ENCODE data around the genes CNPPD1, RESP18 and CHPF.

DNA sequence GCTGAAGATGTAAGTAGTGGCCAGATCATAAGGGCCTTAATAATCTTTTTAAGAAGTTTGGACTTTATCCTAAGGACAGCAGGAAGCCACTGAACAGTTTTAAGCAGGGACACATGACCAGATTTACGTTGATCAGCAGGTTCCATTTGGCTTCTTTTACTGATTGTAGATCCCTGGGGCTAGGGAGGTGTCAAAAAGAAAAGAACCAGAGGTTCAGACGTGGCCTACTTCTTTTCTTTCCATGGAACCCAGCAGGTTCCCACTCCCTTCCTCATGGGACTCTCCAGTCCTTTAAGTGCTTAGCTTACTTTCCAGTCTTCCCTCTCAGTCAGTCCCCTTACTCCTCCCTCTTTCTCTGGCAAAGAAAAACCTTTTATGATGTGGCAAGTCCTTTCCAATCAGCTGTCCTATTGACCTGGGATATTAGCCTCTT, 33.6 kb downstream of the NHEJ1 start:
- PRO-cap: no peak

DNA sequence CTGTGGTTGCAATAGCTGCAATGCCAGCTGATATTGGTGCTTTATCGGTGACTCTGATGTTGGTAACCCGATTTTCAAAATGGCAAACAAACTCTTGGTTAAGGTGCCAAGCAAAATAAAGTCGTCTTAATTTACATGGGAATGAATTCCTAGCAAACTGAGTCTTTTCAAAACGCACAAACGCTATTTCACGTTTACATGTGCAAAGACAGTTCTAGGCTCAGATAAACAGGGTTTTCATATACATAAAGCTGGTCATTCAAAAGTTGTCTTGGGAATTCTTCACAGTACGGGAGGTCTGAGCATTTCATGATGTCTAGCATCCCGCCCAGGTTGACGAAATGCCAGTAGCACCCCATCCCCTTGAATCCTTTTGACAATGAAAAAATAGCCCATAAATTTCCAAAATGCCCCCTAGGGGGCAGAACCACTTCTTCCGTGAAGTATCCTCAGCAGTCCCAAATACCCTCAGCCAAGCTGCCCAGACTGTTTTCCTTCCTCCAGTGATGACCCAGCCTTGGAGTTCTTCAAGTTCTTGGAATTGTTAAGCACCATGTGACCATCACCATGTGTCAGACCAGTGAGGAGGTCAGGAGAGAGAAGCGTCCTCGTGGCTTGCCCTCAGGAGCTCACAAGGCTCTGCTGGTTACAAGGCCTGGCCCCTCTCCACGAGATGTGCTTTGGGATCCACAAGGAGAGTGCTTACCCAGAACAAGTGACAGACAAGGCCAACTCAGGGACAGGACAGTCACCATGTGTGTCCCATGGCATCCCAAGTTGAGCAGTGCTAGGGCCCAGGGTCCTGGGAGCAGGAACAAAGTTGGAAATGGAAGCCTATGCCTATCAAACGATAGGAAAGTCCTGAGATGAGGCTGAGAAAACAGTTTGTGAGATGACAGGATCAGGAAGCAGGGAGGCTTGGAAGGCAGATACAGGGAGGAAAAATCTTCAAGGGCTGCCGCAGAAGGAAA, 1.4 kb upstream of the SLC23A3 start:
- PRO-cap: bidirectional peak, plus-strand start at position 575 of the sequence, minus-strand start at position 508 of the sequence

GRCh38 chr2:219176543-219177547, at the start of gene CNPPD1:
TSS of gene CNPPD1 (minus strand) at chr2:219176925.
- PRO-cap: bidirectional peak, plus-strand start at chr2:219177068, minus-strand start at chr2:219176925

- PRO-cap: no peak
These were observed 3.8 kb upstream of the ABCB6 start for GRCh38 chr2:219222472-219223068.

DNA sequence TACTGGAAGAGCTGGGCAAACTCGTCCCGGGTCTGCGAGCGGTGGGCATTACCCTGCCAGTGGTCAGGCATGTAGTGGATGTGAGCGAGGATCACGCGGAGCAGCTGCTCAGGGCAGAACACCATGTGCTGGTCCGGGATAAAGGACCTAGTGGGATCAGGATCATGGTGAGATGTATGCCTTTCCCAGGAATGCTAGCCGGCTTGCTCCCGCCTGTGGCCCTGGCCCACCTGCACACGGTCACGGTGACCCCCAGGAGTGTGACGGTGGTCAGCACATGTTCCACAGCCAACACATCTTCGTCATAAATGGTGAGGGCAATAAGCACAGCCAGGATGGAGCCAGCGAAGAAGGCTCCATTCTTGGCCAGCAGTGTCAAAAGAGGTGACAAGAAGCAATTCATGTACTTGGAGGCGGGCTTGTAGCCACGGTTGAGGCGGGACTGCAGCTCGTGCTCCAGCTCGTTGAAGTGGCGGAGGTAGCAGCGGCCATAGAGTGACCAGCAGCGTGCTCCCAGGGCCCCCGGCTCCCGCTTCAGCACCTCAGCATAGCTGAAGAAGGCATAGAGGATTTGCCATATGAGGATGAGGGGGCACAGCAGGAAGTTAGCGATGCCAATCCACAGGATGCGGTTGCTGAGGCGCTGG, 5.2 kb upstream of the ABCB6 start:
- PRO-cap: no peak

DNA sequence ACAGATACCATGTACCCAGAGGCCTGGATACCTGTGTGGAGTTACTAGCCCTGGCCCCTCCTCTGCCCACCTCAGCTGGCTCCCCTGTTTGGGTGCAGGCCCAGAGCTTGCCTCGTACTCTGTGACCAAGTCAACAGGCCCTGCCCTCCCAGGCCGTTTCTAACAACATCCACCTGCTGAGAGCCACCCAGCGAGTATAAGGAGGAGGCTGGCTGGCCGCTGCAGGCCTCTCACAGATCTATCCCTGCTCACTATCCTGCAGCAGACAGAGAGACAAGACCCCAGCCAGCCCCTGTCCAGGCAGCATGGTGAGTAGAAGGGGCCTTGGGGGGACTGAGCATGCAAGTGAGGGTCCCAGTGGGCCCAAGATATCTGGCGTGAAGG, 12.5 kb upstream of the TUBA4A start:
- PRO-cap: no peak

DNA sequence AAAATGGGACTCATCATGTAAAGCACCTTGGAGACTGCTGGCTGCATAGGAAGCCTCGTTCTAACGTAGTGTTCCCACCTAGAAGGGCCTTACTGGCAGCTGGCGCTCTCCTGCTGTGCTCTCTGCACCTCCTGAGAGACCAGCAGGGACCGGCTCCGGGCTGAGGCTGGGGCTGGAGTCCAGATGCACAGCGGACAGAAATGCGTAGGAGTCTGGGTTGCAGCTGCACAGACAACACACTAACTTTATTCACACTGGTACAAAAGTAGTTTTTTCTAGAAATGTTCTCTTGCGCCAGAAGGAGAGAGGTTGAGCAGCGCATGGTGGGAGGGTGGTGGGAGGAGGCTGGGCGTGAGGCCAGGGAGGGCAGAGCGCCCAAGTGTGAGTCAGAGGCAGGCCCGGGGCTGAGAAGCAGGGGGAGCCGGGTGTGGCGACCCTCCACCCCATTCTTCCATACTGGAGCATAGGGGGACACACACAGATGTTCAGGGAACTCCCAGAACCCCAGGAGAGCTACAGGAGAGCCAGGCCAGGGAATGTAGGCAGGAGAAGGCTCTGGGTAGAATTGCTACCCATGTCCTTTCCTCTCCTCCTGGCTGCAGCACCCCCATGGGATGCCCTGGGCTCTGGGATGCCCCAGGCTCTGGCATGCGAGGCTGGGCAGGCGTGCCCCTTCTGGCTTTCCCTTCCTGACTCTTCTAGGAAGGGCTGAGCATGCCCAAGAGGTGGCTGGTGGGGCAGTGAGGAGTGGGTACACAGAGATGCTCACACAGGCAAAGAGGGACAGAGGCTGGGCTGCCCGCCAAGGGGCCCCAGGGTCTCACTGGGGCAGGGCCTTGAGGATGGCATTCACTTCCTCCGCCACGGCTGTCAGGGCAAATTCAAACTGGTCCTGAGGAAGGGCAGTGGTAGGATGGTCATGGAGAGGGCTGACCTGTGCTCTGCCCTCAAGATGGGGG, 10.5 kb downstream of the DNAJB2 start:
- PRO-cap: bidirectional peak, plus-strand start at position 454 of the sequence, minus-strand start at position 124 of the sequence

- PRO-cap: no peak
These were observed 454 bp downstream of the PTPRN start for GRCh38 chr2:219308666-219309227.

GRCh38 chr2:219332885-219333591, at the start of gene RESP18:
TSS of gene RESP18 (minus strand) at chr2:219333177.
- PRO-cap: no peak

DNA sequence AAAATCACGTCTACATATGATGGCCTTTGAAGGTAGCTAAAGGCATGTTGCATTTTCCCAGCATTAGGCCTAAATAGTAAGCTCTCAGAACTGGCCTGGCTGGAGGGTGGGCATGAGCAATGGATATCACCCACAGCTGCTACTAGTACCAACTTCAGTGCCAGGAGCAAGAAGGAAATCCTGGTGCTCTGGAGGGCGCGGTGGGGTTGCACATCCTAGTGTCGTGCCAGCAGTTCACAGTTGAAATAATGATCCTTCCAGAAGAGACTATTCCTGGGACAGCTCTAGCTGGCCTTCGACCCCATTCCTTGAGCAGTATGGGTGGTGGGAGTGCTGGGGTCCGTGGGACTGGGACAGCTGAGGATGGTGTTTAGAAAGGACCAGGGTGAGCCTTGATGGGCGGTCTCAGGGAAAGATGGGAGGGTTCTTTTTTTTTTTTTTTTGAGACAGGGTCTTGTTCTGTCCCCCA, 4.9 kb downstream of the DES start:
- PRO-cap: no peak

DNA sequence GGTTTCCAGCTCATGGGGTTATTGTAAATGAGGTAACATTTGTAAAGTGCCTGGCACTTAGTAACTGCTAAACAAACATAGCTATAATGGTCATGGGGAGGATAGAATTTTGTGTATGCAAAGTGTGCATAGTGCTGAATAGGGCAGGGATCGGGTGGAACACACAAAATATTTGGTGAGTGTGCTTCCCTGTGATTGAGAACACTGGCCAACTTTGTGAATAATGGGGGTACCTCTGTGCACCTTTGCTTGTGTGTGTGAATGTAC, 6.3 kb downstream of the SPEG start:
- PRO-cap: no peak

DNA sequence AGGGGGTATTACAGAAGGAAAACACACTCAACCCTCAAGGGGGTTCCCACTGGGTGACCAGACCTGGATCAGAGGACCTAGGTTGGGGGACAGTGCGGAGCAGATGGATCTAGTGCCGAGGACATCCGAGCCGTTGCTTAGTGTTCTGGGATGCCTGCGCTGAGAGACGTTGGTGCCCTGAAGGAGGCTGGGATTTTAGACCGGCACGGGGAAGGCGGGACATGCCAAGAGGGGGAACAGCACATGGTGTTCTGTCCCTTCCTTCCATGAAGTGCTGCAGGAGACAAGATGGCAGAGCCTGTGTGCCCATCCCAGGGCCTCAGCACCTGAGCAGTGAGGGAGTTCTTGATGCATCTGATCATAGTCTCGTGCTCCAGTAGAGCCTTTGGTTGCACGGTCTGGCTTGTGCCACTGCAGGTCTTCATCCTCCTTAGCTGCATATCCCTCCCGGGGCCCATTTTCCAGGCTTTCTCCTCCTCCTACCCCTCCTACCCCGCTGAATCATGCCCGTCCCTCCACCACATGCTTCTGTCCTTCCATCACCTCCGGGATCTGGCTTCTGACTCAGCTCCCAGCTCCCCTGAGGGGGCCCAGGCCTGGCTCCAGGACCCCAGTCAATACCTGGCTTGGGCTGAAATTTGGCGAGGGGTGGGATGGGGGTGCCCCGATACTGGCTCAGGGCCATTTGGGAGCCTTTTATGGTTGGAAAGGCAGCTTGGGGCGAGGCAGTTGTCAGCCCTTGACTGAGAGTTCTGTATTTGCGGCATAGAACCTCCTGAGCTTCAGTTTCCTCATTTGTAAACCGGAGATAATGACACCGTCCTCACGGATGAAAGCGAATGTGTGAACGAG, 18.1 kb downstream of the SPEG start:
- PRO-cap: no peak

GRCh38 chr2:219542692-219543633, 646 bp downstream of the CHPF start:
- PRO-cap: bidirectional peak, plus-strand start at chr2:219543690, minus-strand start at chr2:219543530

- PRO-cap: bidirectional peak, plus-strand start at chr2:219543690, minus-strand start at chr2:219543530; bidirectional peak, plus-strand start at chr2:219544087, minus-strand start at chr2:219543776
These were observed at the start of gene CHPF for GRCh38 chr2:219543634-219543978. TSS of gene CHPF (minus strand) at chr2:219543809.

DNA sequence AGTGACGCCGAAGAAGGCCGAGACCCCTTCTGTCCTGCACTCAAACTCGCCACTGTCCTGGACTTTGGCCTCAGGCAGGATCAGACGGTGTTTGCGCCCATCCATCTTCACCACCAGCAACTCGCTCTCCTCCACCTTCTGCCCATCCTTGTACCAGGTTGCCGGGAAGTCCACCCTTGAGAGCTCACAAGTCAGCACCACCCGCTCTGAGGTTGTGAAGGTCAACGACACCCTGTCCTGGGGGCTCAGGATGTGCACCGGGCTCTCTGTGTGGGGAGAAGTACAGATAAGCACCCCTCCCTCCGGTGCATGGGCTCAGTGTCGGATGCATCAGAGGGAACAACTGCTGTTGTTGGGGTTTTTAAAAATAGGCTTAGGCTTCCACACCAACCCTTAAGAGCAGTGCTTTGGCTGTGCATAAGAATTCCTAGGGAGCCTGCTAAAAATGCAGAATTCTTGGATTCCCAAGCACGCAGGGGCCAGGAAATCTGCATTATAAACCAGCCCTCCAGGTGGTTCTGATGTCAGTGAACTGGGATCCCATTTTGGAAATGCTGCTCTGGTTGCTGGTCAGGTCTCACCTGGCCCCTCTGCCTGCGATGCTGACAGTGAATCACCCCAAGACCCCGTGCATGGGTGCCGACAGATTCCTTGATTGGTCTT, 6.0 kb downstream of the OBSL1 start:
- PRO-cap: no peak

GRCh38 chr2:219569990-219570181, 1.5 kb downstream of the OBSL1 start:
- PRO-cap: no peak

GRCh38 chr2:219596947-219597437, 665 bp upstream of the STK11IP start:
- PRO-cap: no peak

GRCh38 chr2:219643717-219644508, 16.5 kb downstream of the SLC4A3 start:
- PRO-cap: no peak

- PRO-cap: no peak
These were observed 224.8 kb downstream of the SLC4A3 start for GRCh38 chr2:219852122-219852674.

DNA sequence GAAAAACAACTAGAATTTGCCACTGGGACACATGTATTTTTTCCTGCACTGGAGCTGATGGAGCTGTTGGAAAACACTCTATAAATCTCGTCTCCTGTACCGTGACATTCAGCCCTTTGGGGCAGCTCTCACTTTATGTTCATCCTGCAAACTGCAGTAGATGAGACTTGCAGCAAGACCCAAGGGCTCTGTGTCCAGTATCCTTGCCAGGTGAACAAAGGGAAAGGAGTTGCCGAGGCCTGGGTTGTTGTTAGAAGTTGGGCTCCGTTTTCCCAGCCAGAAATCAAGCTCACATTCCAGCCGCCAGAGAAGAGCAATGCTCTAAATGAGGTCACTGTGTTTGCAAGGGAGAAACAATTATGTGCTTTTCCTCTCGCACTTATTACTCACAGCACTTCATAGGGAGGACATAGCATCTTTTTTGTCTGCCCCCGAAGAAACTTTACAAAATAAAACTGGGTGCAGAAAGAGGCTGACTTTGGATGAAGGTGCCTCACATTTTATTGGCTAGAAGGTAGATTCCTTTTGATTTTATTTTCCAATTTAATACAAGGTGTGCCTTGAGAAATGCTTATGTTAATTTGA, 285.2 kb downstream of the SLC4A3 start:
- PRO-cap: no peak